Fallopian tube (tissue), 1 donor: ENCODE results near the gene MARF1.

- PRO-cap, result no peak
Measured at GRCh38 chr16:12801401-12802110, 2.1 kb downstream of the CPPED1 start.

DNA sequence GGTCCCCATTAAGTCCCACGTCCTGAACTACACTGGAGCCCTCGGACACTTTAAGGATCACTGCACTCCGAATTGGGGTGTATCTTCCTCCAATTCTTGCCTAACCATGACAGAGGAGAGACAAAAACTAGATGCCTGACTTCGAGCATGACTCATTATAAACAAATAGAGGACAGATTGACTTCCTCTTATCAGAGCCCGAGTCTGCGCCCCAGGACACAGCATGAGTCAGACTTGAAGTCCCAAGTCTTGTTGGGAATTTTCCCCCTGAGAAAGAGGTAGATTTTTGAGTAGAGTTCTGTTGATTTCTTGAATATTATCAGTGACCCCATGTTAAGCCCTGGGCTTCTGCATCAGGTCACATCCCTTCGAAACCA lies 37.8 kb downstream of the ERCC4 start:
- PRO-cap, result unidirectional peak, minus-strand start at position 108 of the sequence

DNA sequence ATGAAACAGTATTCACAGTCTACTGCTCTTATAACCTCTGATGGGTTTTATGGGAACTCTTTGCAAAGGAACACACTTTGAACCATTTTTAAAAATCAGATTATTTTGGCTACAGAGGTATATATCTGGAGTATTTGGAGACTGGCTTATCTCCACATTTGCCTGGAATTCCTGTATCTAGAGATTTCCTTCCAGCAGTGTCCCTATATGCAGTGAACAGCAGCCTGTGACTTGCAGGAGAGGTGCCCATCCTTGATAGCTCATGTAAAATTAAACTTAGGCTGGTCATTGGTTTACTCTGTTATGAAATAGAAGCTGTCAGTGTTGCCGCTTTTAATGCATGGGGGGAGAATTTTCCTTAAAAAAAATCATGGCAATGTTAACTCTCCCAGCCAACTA lies 114.6 kb downstream of the MRTFB start:
- PRO-cap, result no peak

DNA sequence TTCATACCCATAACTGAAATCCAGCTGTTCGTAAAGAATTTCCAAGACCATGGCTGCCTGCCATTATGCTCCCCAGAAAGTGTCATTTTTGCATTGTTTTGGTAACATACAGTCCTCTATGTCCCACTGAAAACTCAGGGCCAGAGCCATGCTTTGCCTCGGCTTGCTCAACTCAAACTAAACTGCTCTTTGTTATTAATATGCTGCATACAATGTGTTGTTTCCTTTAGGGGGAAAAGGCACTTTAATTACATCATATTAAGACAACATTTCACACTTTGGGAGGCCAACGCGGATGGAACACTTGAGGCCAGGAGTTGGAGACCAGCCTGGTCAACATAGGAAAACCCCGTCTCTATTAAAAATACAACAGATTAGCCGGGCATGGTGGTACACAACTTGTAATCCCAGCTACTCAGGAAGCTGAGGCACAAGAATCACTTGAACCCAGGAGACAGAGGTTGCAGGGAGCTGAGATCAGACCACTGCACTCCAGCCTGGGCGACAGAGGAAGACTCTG lies 132.2 kb downstream of the MRTFB start:
- PRO-cap, result no peak

DNA sequence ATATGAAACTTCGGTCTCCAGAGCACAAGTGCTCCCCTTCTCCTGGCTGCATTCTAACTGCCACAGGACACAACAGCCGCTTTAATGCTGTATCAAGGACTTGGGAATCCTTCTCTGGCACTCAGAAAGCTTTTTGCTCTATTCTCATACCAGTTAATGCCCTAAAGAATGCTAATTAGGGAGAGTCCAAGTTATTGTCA lies 90.9 kb downstream of the PARN start:
- PRO-cap, result no peak

DNA sequence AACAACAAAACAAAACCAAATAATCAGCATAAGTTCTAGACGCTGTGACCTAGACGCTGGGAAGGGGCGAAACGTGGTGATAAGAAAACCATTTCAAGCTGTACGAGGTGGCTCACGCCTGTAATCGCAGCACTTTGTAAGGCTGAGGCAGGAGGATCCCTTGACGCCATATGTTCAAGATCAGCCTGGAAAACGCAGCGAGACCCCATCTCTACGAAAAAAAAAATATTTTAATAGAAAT lies 559 bp upstream of the BFAR start:
- PRO-cap, result no peak

GRCh38 chr16:14668598-14669105 lies 25.5 kb downstream of the PLA2G10 start:
- PRO-cap, result no peak

DNA sequence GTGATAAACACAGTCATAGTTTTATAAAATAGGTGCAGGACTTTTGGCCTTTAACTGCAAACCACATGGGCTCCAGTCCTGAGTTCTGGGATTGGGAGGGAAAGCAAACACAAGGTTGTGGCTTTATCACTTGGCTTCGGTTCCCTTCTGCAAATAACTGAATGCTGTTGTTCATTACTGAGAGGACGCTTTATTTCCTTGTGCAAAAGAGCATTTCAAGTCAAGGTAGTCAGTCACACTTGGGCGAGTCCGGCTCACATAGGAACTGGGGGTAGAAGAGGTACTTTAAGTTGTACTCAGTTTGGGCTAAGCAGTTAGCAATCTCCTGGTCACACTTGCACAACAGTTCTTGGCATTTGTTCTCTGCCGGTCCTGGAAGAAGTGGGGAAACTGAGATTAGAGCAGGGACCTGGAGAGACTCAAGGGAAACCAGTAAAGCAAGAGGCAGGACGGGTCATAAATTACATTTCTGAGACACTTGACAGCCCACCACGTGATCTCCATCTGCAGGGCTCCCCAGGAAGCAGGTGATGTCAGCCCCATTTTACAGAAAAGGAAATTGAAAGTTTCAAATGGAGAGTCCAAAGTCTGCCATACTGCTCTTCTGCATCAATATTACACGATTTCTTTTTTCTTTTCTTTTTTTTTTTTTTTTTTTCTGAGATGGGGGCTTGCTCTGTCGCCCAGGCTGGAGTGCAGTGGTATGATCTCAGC lies 21.6 kb downstream of the PLA2G10 start:
- PRO-cap, result no peak

- PRO-cap, result no peak
Measured at GRCh38 chr16:15494173-15494601, 59.8 kb downstream of the BMERB1 start.

GRCh38 chr16:15573896-15574558 lies 68.9 kb downstream of the MARF1 start:
- PRO-cap, result no peak

- PRO-cap, result no peak
Measured at GRCh38 chr16:15601263-15601900, 41.6 kb downstream of the MARF1 start.

DNA sequence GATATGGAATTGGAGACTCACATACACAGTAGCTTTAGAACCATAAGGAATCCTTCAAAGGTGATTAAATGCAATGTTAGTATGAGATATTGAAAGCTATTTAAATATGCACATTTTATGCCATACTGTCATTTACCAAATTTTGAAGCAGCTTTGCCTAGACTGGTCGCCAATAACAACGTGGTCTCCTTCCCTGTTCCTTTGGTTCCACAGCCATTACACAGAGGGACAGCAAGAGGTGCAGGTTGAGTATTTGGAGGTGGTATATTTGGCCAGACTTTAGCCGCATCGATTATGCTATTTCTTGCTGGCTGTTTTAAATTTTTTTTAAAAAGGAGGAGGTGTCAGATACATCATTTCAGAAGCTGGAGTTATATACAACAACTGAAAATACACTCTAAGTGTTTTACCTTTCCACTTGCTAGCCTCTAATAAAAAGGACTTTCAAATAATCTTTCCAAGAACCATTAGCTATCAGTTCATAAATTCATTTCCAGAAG lies 8.3 kb downstream of the MARF1 start:
- PRO-cap, result no peak

GRCh38 chr16:15642931-15643777 lies at the start of gene MARF1:
Gene MARF1, minus strand, starts transcription at chr16:15643154.
- PRO-cap, result bidirectional peak, plus-strand start at chr16:15643267, minus-strand start at chr16:15643133

DNA sequence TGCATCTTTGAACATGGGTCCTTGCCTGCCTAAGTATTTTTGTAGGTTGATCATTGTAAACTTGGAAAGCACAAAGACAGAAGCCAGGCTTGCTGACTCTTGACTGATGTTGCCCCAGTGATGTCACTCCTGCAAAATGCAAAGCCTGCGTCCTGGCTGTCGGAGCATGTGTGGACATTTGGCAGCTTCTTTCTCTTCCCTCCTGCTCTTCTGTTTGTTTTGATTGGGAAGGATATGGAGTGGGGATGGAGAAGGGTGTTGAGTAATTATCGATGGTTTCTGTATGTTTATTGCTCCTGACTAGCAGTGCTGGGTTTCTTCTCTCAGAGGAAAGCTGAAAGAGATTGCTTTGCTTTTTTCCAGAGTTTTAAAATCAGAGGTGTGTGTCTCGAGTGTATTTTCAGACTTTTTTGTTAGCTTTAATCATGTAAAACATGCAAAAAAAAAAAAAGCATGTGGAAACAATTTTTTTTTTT lies 3.3 kb downstream of the NDE1 start:
- PRO-cap, result no peak

DNA sequence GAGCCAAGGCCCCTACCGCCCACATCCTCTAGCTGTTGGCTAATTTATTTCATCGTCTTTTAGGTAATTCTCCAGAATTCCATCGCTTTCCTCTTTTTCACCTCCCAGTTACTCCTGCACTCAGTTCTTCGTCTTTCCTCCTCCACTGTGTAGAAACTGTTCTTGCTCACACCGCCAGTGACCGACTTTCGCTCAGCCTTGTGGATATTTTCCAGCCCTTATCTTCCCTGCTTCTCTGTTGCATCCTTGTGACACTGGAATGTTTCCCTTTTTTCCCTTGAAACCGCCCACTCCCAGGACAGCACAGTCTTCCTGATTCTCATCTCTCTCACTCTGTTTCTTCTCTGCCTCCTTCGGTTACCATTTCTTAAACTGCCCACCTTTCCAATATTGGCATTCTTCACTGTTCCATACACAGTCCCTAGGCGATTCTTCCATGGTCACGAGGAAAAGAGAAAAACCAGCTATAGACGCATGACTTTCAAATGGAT lies 10.5 kb downstream of the NDE1 start:
- PRO-cap, result bidirectional peak, plus-strand start at position 304 of the sequence, minus-strand start at position 164 of the sequence

GRCh38 chr16:15747526-15747925 lies 97.5 kb downstream of the NDE1 start:
- PRO-cap, result no peak

DNA sequence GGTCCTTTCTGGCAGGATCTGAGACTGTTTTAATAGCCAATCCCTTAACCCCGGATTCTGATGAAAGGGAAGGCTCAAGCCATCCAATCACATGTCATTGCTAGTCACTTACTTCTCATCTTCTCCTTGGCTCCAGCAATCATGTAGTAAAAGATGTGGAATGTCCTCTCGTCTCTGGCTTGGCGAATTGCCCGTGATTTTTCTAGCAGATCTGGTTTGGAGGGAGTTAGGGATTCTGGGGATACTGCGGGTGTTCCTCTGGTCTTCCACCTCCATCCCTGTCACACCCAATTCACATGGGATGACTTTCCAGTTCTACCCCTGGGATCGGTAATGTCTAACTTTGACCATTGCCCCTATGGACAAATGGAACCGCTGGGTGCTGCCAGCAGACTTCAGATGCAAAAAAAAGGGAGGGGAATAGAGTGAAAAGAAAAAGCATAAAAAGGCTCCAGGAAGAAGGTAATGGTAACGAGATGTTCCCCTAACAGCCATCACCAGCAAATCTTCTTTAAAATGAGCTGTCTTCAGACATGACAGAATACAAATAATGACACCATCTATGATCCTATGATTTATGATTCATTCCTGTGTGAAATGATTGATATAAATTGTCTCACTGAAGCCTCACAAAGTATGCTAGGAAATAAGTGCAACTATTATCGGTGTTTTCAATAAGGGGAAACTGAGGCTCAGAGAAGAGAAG lies 80.7 kb downstream of the MYH11 start:
- PRO-cap, result no peak

DNA sequence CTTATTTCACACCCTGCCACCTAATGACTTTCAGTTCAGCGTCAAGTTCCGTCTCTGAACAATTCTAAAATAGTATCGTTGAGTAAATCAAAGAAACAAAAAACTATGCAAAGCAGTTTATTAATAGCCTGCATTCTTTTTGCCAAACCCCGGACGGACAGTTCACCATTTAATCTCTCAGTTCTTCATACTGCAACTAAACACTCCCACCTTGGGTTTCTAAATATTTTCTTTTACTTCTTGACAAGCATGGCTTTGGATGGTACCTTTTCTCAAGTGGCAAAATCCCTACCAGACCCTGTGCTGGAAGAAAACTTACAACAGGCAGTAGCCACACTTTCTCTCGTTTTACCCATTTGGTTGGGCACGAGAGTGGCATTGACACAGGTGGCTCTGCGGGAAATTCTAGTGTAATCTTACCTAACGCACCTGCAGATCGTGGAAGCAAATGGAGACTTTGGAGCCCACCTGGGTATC lies 1.1 kb downstream of the MYH11 start:
- PRO-cap, result bidirectional peak, plus-strand start at position 134 of the sequence, minus-strand start at position 56 of the sequence

- PRO-cap, result no peak
Measured at GRCh38 chr16:15879249-15880099, 8.9 kb downstream of the CEP20 start.

DNA sequence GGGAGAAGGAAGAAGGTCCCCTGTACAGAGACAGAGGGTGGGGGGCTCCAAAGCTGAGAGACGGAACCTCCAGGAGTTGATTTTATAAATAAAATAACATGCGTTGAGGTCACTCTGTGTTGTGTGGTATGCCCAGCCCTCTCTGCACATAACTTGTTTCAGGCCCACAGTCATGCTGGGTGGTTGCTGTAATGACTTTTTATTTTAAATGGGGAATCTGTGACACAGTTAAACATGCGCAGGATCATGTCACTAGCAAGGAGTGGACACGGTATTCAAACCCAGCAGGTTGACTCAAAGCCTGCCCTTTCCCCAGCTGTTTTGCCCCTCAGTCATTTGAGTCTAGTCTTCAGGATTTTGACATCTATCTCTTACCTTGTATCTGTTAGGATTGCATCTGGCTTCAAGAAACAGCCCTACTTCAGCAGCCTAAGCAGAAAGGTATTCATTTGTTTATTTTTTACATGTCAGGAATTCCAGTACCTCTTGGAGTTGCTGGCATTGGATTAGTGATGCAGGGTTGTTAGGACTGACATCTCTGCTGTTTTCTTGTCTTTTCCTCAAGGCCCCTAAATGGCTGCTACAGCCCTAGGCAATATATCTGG lies 22.6 kb downstream of the ABCC1 start:
- PRO-cap, result no peak